Measurements from ENCODE around the genes LRR1, L2HGDH, NIN and ABHD12B.

DNA sequence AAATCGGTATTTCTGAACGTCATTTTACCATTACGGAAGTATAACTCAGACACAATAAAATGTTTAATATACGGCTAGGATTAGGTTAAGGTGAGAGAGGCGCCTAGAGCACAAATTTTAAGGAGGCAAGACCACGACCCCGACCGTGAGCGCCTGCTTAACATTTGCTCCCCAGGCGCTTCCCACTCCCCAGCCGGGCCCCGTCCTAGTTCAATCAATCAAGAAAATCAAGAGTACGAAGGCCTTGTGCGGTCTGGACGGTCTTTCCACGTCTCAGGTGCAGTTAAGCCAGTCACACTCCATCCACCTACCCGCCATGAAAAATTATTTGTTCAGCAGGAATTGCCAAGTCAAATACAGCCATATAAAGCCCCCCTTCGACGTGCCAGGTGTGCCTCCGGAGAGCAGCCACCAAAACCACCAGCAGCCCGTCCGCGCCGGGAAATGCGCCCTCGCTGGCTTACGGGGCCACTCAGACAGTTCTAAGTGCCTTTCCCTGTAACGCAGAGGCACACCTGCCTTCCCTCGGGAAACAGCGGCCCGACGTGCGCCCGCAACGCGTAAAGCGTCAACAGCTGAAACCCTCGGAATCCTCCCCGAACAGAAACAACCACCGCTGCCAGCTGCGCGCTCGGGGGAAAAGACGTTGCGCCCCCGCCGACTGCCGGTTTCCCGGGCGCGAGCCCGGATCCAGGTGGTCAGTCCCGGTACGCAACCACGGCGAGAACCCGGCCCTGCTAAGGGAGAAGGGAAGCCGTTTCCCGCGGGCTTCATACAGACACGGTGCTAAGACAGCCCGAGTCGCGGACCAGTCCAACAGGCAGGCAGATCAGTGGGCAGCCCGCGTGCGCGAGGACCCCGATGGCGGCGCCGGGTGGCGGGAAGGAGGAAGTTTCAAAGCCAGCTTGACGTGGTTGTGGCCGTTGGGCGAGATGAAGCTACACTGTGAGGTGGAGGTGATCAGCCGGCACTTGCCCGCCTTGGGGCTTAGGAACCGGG lies at the start of gene LRR1:
Gene LRR1 (plus strand): TSS at position 852 of the 999 bp plus-strand sequence.
- PRO-cap, result unidirectional peak, plus-strand start at position 66 of the sequence; bidirectional peak, plus-strand start at position 605 of the sequence, minus-strand start at position 484 of the sequence; bidirectional peak, plus-strand start at position 861 of the sequence, minus-strand start at position 834 of the sequence
- RAMPAGE, long total RNA, result no peak

GRCh38 chr14:49894272-49894729 lies 1.4 kb downstream of the ARF6 start:
- PRO-cap, result no peak
- RAMPAGE, long total RNA, result no peak

DNA sequence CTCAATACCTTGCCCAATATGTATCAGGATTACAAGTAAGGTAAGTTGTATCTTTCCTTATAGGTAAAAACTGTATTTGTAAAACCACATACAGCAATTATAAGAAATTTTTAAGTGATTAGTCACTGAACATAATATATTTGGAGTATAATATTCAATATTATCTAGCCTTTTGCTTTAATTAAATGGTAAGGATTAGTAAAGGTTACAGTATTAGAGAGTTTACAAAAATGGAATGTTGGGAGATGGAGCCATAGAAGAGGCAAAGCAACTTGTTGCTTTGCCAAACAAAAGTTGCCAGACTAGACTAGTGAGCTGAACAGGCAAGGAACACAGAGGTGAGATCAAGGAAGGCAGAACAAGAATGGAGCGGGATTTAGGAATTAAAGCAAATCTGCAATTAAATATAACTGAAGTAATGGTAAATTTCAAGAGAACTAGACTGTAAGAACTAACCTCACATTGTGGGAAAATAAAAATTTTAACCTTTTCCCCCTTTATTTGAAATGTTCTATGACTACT lies 5.0 kb downstream of the ARF6 start:
- PRO-cap, result no peak
- RAMPAGE, long total RNA, result no peak

- PRO-cap, result no peak
- RAMPAGE, long total RNA, result no peak
Observed at GRCh38 chr14:49950570-49951301, 57.9 kb downstream of the ARF6 start.

- PRO-cap, result no peak
- RAMPAGE, long total RNA, result no peak
Observed at GRCh38 chr14:49975860-49976279, 83.0 kb downstream of the ARF6 start.

- PRO-cap, result no peak
- RAMPAGE, long total RNA, result no peak
Observed at GRCh38 chr14:49986534-49987206, 93.8 kb downstream of the ARF6 start.

DNA sequence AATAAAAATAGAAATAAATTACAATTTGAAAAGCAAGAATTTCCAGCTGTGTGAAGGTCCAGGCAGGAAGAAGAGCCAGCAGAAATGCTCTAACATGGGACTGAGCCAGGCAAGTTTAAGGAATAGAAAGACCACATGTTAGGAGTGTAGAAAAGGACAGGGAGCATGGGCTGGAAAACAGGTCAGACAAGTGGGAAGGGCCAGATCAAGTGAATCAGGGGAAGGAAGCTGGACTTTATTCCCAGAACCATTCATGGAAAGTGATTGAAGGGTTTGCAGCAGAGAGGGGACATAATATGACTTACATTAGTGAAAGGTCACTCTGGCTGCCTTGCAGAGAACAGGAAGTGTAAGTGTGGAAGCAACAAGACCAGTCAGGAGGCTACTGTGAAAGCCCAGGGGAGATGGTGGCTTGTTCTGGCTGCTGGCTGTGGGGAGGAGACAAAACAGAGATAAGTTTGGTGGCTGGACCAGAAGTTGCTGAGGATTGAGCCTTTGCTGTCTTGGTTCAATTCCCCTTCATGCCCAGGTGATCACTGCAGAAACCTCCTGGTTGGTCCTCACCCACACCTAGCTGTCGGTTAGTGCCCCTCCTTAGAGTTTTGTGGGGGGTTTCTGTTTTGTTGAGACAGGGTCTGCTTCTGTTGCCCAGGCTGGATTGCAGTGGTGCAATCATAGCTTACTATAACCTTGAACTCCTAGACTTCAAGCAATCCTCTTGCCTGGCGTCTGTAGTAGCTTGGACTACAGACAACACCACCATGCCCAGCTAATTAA lies 69.0 kb downstream of the VCPKMT start:
- PRO-cap, result bidirectional peak, plus-strand start at position 444 of the sequence, minus-strand start at position 355 of the sequence
- RAMPAGE, long total RNA, result no peak

GRCh38 chr14:50061387-50062119 lies 54.8 kb downstream of the VCPKMT start:
- PRO-cap, result bidirectional peak, plus-strand start at chr14:50061867, minus-strand start at chr14:50061796; bidirectional peak, plus-strand start at chr14:50061977, minus-strand start at chr14:50061955
- RAMPAGE, long total RNA, result no peak

DNA sequence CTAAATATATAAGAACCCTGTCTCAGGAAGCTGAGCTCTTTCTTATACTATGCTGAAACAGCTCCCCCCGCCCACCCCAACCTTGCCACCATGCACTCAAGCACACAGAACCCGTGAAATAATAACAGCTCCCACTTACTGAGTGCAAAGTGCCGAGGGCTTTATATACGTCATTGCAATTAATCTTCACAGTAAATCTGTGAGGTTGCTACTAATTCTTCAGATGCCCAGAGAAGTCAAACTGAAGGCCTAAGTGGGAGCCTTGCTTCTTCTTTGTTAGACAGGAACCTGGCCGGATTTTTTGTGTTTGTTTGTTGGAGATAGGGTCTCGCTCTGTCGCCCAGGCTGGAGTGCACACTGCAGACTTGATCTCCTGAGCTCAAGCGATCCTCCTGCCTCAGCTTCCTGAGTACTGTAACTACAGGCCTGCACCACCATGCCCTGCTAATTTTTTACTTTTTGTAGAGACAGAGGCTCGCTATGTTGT lies 34.0 kb downstream of the VCPKMT start:
- PRO-cap, result no peak
- RAMPAGE, long total RNA, result no peak

- PRO-cap, result bidirectional peak, plus-strand start at chr14:50312303, minus-strand start at chr14:50312188
- RAMPAGE, long total RNA, result start-site peak on the plus strand at chr14:50312321-50312329, 75 and 104 reads in 2 replicates
Observed at GRCh38 chr14:50311468-50312436, at the start of gene L2HGDH. Gene L2HGDH, minus strand, starts transcription at chr14:50312229.

DNA sequence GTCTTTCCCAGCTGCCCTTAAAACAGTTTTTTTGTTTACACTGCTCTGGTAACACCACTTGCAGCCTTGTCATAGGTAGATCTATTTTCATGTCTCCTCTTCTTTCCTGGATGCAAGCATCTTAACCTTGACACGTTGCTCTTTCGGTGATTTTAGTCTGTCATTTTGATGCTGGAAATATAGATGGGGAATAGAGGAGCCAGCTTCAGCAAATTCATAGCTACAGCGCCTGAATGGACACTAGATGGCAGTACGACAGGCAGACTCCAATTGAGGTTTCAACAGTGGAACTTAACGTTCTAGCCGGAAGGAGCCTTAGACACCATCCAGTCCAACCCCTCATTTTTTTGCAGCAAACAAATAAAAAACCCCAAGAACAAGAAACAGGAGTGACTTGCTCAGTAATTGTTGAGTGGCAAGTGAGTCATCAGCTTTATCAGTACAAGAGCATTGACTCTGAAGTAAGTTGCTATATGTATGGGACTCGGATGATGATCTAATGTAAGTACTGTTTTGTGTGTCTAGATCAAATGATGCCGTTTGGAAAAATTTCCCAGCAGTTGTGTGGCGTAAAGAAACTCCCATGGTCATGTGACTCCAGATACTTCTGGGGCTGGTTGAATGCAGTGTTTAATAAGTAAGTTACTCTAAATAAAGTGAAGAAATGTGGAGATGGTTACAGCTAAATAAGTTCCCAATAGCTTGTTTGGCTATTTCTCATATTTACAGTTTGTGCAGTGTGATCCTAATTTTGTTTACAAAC lies 9.0 kb downstream of the DMAC2L start:
- PRO-cap, result bidirectional peak, plus-strand start at position 389 of the sequence, minus-strand start at position 179 of the sequence
- RAMPAGE, long total RNA, result no peak

GRCh38 chr14:50478918-50479741 lies 53.2 kb downstream of the MAP4K5 start:
- PRO-cap, result no peak
- RAMPAGE, long total RNA, result no peak

DNA sequence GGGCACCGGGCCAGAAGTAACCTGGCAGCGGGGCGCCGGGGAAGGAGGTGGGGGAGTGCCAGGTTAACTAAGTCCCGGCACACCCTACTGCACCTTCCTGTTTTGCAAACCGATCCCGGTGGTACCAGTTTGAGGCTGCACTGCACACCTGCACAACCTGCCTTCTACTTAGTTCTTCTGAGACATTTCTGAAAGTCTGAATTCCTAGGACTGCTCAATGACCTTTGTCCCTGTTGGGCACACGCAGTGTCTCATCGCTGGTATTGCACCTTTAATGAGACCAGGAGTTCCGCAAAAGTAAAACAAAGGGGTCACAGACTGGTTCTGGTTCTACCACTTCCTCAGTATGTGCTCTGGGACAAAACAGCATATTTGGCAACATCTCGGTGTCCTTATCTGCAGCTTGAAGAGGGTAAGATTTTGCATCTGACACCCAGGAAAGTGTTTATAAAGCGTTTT lies 616 bp upstream of the MAP4K5 start:
- PRO-cap, result no peak
- RAMPAGE, long total RNA, result no peak

DNA sequence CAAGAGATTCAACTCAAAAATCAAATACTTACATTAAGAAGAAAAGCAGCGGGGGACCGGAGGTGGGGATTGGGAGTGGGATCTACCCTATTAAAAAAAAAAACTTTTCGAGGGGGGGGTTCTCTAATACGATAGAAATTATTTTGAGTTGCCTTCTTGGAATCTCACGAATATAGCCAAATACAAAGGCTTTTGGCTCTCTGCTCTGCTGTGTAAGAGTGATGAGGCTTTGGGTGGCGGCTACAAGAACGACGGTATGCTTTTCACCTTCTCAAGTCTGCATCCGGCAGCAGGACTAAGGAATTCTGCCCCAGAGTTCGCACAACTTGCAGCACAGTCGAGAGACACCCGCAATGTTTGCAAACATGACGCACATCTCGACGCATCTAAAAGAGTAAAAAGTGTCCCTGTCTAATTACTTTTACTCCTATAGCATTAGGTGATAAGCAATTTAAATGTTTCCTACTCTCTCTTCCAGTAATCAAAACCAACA lies 945 bp downstream of the SAV1 start:
- PRO-cap, result no peak
- RAMPAGE, long total RNA, result no peak

DNA sequence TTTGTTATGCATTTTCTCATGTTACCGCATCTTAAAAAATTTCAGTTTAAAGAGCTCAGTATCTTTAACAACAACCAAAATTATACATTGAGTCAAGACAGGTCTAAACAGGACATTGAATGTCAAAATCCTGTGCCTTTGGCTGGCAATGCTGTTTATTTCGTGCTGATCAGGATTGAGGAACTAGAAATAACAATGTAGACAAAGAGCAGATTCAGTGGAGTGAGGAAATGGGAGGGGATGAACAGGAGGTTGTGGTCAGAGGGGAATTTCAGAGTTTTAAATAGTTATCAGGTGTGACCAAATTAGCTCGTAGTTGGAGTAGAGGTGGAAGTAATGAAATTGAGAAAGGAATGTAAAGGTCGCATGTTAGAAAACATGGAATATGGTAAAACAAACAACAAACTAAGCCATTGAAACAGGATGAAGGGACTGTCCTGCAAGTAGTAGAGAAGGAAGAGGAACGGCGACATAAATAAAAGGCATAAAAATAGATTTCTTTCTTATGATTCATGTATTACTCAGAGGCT lies 9.4 kb upstream of the SAV1 start:
- PRO-cap, result no peak
- RAMPAGE, long total RNA, result no peak

GRCh38 chr14:50739658-50740062 lies 71.6 kb upstream of the SAV1 start:
- PRO-cap, result no peak
- RAMPAGE, long total RNA, result no peak

GRCh38 chr14:50772155-50772900 lies 58.6 kb downstream of the NIN start:
- PRO-cap, result no peak
- RAMPAGE, long total RNA, result no peak

GRCh38 chr14:50830976-50831968 lies at the start of gene NIN:
Gene NIN, minus strand, starts transcription at chr14:50831162.
- PRO-cap, result bidirectional peak, plus-strand start at chr14:50831322, minus-strand start at chr14:50831141
- RAMPAGE, long total RNA, result no peak

- PRO-cap, result no peak
- RAMPAGE, long total RNA, result no peak
Observed at GRCh38 chr14:50871861-50872308, at the start of gene ABHD12B. Gene ABHD12B, plus strand, starts transcription at chr14:50872053.

DNA sequence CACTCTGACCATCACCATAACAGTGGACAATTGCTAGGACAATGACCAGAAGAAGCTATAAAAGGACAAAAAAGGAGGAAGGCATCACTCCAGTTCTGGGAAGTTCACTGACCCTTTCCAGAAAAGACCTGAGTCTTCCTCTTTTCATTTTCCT lies 23.6 kb upstream of the PYGL start:
- PRO-cap, result no peak
- RAMPAGE, long total RNA, result no peak